Uterus (tissue), 7 donors: ENCODE data around the gene GNLY.

GRCh38 chr2:84990273-84991291, 19.6 kb downstream of the KCMF1 start:
- PRO-cap, 4 experiments = no peak in any of the 4 experiments
- RAMPAGE, long total RNA, 2 experiments = no peak in any of the 2 experiments
- RRBS = no CpG with 5 or more reads among the region's 3 CpGs

DNA sequence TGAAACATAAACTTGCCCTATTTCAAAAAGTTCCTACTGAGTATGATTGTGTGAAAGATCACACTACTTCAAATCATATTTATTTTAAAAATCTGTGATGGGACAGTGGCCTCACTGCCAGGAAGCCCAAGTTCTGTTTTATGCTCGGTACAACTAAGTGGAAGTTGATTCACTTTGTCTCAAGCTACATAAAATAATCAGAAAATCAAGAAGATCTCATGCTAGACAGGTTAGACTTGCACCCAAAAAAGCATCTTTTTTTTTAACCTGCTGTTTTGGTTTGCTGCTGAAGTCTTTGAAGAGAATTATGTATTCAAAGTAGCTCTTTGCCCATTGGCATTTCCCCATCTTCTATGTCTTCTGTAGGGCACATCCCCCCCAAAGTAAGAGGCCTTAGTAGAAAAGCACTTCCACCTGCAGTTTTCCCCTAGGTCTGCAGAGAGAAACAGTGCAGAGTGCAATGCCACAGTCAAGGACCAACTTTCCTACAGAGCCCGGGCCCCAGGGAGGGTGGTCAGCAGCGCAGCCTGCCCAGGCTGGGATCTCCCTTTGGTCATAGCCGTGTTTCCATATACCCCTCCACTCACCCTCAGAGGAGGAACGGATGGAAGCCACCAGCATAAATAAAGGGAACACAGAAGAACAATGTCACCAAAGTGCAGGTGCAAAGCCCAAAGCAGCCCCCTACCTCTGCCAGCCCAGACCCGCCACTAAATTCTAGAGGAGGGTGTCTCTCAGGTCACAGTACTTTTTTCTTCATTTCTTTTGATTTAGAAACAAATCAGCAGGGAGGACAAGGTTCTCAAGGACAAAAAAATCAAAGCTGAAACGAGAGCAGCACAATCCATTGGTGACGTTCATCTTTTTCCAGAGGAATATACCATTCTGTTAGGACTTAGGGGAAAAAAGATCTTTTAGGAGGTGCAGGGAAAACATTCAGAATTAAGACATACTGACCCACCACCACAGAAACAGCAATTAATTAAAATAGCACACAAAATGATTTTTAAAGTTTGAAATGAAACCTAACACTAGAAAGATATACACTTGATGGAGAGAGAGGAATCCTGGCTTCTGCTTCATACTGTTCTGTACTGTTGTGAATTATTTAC, 5.6 kb downstream of the TGOLN2 start:
- PRO-cap, 4 experiments = no peak in any of the 4 experiments
- RAMPAGE, long total RNA, 2 experiments = no peak in any of the 2 experiments
- RRBS = no CpG with 5 or more reads among the region's 8 CpGs

DNA sequence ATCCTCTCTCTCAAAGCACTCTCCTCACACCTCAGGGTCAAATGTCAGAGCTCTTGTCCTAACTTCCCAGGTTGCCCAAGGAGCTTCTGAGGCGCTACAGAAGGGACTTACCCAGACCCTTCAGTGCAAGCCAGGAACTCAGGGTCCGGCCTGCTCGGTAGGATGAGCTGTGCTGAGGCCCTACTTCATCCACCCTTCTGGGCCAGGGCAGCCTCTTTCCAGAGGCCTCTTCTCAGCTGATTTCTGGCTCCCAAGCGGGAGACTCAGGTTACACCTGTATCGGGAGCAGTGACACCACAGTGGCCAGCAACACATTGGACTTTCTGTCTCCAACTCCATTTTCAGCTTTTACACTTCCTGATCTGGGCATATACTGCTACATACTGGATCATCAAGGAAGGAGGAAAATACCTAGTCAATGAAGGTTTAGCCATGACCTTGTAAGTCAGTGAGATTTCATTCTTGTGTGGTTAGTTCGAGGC, 823 bp downstream of the SH2D6 start:
- PRO-cap, 4 experiments = no peak in any of the 4 experiments
- RAMPAGE, long total RNA, 2 experiments = no peak in any of the 2 experiments
- RRBS = no CpG with 5 or more reads among the region's 6 CpGs

DNA sequence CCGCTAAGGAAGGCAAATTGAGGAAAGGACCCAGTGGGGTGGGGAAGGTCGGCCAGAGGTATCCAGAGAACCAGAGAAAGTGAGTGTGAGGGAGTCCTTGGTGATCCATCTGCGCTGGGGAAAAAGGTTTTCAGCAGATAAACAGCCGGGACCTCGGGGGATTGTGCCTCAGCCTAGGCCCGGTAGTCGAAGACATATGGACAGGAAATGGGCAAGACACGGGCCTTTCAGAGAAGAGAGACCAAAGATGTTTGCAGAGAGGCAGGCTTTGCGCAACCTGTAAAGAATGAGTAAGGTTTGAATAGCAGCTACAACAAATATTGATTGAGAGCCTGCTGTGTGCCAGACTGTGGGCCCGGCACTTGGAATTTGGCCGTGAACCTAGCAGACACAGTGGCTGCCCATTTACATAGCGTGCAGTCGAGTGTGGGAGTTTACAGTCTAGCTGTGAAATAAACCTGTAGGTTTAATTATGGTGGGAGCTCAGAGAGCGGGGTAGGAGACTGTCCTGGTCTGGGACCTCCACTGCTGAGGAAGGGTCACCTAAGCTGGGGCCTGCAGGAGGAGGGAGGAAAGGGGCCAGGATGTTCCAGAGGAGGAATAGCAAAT, 2.8 kb downstream of the SH2D6 start:
- PRO-cap, 4 experiments = no peak in any of the 4 experiments
- RAMPAGE, long total RNA, 2 experiments = no peak in any of the 2 experiments
- RRBS = no CpG with 5 or more reads among the region's 14 CpGs

DNA sequence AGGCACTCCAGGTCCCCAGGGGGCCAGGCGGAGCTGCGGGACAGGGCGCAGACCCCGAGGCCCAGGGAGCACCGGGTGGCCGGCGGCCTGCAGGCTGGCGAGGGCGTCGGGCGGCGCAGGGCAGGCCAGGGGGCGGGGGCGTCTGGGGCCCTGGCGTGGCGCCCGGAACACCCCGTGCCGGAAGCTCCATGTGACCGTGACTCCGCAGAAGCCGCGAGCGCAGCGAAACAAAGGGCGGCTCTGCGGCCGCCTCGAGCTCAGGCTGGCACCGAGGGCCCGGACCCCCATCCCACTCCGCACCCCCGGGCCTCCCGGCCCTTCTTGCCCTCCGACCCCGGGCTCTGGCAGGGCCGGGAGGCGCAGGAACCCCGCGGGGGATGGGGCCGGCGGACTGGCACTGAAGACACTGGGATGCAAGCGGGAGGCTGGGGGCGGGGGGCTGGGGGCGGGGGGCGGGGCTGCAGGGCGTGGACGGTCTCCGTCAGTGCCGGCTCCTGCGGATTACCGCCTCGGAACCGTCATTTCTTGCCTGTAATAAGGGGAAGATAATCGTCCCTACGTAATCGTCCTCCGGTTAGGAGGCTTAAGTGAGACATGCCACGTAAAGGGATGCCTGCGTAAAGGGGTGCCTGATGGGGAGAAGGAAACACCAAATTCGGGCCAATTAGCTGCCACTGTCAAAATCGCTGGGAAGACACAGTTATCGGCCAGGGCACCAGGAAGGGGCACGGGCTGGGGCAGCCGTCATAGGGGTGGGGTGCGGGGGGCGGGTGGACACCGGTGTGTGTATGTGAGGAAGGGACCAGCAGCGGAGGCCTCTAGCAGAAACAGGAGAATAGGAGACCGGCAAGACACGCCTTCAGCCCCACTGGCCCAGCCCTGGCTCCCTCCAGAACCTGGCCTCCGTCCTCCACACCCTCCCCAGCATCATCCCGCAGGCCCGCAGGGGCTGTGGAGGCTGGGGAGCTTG, 19.3 kb downstream of the SH2D6 start:
- PRO-cap, 4 experiments = peak in 4 of 4 experiments; most common plus-strand start position 207 of the sequence (in 4); most common minus-strand start position 112 of the sequence (in 4)
- RAMPAGE, long total RNA, 2 experiments = no peak in any of the 2 experiments
- RRBS = 3% methylated on average over 35 of the region's 74 CpGs

DNA sequence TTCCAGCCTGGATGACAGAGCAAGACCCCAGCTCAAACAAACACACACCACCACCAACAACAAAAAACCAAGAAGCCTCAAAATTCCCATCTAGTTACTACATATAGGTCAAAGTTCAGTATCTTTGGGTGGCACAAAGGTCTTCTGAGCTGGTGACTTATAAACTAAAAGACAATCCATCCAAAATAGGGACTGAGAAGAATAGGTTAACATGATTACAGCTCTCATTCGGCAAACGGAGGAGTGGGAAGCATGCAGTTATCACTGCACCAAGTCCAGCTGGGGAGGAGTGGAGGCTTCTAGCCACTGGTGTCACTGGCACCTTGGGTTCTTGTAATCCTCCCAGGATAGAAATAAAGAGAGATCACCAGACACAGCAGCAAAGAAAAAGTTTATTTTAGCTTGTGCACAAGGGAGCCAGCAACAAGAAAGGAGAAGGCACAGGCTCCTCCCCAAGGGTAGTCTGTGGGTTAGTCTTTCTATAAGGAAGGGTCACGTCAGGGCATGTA, 57.5 kb downstream of the SH2D6 start:
- PRO-cap, 4 experiments = no peak in any of the 4 experiments
- RAMPAGE, long total RNA, 2 experiments = no peak in any of the 2 experiments
- RRBS = no CpG with 5 or more reads among the region's 3 CpGs

GRCh38 chr2:85482341-85482783, 56.6 kb upstream of the MAT2A start:
- PRO-cap, 4 experiments = no peak in any of the 4 experiments
- RAMPAGE, long total RNA, 2 experiments = no peak in any of the 2 experiments
- RRBS = no CpG with 5 or more reads among the region's 8 CpGs

DNA sequence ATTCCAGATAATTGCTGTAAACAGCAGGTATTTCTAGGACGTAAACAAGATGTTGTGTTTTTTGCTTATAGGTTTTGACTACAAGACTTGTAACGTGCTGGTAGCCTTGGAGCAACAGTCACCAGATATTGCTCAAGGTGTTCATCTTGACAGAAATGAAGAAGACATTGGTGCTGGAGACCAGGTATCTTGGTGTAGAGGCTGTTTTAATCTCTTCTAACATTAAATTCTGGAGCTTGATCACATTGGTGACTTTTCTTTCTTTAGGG, 2.5 kb downstream of the MAT2A start:
- PRO-cap, 4 experiments = no peak in any of the 4 experiments
- RAMPAGE, long total RNA, 2 experiments = no peak in any of the 2 experiments
- RRBS = no CpG with 5 or more reads among the region's 2 CpGs

DNA sequence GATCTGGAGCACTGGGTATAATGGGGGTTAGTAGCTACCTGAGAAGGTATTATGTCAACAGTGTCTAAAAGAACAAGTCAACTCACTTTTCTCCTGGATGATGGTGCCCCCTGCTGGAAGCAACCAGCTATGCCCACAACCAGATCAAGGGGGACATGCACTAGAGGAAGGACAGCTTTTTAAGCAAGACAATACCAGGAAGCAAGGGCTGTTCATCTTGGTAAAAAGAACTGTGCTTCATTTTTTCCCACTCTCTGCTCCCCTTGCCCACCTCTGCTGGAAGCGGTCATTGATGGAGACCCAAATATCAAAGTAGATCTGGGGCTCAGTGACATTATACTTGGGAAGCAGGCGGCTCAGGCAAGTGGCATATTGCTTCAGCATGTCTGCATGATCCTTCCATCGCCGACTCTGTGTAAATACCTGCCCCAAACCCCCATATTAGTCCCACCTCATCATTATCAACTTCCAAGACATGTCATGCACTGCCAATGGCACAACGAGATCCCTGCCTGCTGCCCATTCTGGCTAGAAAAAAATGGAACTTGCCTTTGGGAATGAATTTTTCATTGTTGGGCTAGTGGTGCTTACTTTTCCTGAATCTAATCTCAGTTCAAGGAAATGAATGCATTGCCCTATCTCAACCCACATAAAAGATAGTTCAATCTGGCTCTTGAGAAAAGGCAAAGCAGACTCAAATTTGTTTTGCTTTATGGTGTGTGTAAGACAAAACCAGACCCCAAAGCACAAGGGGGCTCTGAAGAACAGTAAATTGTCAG, 9.0 kb downstream of the GGCX start:
- PRO-cap, 4 experiments = no peak in any of the 4 experiments
- RAMPAGE, long total RNA, 2 experiments = no peak in any of the 2 experiments
- RRBS = no CpG with 5 or more reads among the region's 5 CpGs

DNA sequence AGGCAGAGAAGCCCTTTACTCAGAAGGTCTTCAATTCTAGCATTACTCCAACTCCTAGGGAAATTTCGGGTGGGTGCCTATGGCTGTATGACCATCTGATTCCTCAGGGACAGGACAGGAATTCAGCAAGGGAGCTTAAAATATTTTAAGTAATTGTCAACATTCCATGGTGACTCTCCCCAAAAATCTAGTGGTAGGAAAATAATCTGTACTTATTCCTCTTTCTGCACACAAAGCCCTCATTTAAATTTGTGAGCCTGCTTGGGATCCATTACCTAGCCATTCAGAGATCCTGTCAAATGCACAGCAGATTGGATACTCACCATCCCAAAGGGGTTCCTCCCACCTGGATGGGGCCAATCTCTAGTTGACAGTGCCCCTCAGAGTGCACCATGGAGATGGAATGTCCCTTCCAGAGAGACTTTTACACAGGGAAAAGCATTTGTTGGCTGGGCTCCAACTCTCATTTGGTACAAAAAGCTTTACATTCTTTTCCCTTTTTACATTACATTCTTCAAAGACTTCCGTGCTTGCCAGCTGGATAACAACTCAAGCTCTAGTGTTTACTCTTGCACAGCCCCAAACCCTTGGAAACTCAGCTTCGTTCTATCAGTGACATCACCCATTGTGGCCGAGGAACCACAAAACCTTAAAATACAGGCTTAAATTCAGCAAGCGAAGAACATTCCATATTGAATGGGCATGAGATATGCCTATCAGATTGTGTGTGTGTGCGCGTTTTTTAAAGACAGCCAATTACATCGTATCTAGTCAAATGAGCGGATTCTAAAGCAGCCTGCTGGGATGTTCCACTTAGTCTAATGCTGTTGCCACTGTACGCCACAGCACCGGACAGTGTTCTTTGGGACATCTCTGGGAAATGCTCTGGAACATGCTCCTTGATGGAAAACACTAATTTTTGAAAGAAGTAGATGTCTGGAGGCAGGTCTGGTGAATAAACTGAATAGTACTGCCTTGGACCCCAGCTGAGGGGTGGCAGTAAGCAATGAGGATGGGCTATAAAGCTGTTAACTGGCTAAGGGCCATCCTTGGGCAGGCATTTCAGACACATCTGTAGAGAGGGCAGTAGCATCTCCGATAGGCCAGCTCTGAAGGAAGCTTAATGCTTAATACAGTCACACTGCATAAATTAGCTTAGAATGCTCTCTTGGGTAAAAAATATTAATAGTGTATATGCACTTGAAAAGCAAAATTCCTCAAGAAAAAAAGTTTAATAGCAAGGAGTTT, 3.4 kb upstream of the TMEM150A start:
- PRO-cap, 4 experiments = no peak in any of the 4 experiments
- RAMPAGE, long total RNA, 2 experiments = no peak in any of the 2 experiments
- RRBS = no CpG with 5 or more reads among the region's 12 CpGs

DNA sequence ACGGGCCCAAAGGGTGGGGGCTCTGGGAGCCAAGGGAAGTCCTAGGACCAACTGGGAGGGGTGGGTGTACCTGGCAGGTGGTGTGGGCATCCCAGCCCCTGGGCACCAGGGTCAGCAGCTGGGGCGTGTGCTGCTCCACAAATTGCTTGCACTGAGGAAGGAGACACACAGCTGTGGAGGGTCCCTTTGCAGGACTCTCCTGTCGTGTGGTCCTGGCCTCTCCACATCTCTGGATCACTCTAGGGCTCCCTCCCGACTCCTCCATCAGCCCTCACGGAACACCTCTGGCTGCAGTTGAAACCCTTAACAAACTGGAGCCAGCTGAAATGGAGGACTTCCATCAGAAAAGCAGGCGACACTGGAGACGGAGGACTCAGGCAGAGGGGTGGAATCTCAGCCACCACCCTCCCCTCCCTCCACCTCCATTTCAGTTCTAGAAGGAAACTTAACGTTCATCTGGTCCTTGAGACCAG, 6.0 kb downstream of the SFTPB start:
- PRO-cap, 4 experiments = no peak in any of the 4 experiments
- RAMPAGE, long total RNA, 2 experiments = no peak in any of the 2 experiments
- RRBS = no CpG with 5 or more reads among the region's 8 CpGs

GRCh38 chr2:85693947-85694684, at the start of gene GNLY:
TSS of gene GNLY (plus strand) at chr2:85694358.
- PRO-cap, 4 experiments = no peak in any of the 4 experiments
- RAMPAGE, long total RNA, 2 experiments = start-site peak on the plus strand in 1 of 2 experiments, at chr2:85694383-85694407 at its widest, 10 reads per replicate
- RRBS = no CpG with 5 or more reads among the region's 10 CpGs

- PRO-cap, 4 experiments = peak in 4 of 4 experiments; most common plus-strand start chr2:85737773 (in 2); most common minus-strand start chr2:85737617 (in 4)
- RAMPAGE, long total RNA, 2 experiments = no peak in any of the 2 experiments
- RRBS = no CpG with 5 or more reads among the region's 4 CpGs
Measured at GRCh38 chr2:85737368-85737878, 16.4 kb upstream of the ATOH8 start.

- PRO-cap, 4 experiments = peak in 3 of 4 experiments; most common plus-strand start chr2:85753162 (in 2); most common minus-strand start chr2:85753123 (in 1)
- RAMPAGE, long total RNA, 2 experiments = no peak in any of the 2 experiments
- RRBS = no CpG with 5 or more reads among the region's 11 CpGs
Measured at GRCh38 chr2:85753053-85753289, 820 bp upstream of the ATOH8 start.

DNA sequence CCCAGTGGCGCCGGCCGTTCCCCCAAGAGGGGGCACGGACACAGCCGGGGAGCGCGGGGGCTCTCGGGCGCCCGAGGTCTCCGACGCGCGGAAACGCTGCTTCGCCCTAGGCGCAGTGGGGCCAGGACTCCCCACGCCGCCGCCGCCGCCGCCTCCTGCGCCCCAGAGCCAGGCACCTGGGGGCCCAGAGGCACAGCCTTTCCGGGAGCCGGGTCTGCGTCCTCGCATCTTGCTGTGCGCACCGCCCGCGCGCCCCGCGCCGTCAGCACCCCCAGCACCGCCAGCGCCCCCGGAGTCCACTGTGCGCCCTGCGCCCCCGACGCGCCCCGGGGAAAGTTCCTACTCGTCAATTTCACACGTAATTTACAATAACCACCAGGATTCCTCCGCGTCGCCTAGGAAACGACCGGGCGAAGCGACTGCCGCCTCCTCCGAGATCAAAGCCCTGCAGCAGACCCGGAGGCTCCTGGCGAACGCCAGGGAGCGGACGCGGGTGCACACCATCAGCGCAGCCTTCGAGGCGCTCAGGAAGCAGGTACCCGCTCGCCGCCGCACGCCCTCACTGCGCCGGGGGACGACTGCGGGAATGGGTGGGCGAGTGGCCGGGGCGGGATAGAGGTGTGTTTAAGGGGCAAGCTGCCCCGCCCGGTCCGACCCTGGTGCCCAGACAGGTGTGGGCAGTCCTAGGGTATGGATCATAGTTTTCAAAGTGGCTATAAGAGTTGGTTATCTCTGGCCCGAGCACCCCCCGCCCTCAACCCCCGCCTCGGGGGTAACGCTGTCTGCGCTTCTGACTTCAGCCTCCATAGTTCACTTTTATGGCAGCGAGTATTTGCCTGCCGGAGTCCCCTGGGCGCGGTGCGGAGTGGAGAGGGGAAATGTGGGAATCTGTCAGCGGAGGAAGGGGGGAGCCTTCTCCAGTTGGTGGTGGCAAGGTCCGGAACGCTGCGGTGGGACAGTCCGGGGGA, 916 bp downstream of the ATOH8 start:
- PRO-cap, 4 experiments = peak in 2 of 4 experiments; most common plus-strand start position 440 of the sequence (in 1); most common minus-strand start position 215 of the sequence (in 1)
- RAMPAGE, long total RNA, 2 experiments = start-site peak on the plus strand in 1 of 2 experiments, centred at position 488 of the sequence, 19 reads per replicate
- RRBS = 2% methylated on average over 50 of the region's 96 CpGs

DNA sequence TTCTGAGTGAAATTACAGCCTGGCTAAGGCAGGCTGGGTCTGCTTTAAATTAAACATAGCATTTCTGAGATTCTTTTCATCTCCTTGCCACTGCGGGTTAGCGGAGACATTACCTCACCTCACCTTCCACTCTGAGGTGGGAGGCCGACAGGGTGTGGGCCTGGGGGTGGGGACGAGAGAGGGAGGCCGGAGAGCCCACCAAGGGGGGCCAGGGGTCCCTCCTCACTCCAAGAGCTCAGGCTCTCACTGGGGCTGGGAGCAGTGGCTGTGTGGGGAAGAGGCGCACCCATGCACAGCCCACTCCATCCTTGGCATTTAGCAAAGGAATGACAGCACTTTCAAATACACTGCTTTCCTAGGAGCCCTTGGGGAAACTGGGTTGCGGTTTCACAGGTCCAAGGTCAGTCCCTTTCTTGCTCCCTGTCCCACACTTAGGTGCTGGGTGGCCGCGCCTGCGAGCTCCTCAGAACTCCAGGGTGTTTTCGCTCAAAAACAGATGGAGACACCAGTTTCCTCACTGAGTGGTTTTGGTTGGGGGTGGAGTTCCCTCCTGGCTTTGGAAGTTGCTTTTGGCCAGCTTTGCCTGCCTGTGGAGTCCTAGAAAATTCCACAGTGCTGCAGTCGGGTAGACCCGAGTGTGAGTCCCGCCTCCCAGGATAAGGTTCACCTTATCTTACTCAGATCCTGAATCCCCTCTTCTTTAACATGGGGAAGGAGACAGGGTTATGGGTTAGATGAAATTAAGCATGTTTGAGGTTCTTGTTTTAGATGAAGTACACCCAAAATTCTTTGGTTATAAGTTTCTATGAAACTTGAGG, 107.1 kb downstream of the POLR1A start:
- PRO-cap, 4 experiments = peak in 4 of 4 experiments; most common plus-strand start position 595 of the sequence (in 2); most common minus-strand start position 484 of the sequence (in 3)
- RAMPAGE, long total RNA, 2 experiments = no peak in any of the 2 experiments
- RRBS = no CpG with 5 or more reads among the region's 14 CpGs

DNA sequence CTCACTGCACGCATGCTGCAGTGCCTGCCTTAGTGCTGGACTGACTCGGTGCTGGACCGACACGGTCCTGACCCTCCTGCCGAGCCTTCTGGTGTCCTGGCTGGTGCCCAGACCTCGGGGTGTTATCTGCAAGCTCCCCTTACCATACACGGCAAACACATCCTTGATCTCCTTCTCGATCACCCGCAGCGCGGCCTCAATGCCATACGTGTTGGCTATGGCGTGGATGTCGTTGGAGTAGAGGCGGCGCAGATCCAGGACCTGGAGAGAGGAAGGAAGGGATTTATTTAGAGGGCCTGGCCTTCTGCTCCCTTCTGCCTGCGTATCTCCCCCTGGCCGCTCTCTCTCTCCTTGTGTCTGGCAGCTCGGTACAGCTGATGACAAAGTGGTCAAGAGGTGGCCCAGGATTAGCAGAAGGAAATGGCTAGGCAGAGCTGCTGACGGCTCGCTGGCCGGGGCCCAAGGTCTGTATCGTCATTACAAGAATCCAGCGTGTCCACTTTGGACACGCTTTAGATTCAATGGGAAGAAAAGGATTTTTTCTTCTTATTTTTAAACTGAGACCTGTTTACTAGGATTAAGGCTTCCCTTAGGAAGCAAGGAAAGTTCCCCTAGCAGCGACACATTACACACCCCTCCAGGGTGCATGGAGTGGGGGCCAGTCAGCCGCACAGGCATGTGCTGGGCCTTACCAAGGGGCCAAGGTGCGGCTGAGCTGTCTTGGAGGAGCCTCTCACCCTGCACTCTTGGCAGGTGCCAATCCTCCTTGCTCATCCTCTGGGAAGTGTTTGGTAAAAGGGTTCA, 77.0 kb downstream of the POLR1A start:
- PRO-cap, 4 experiments = peak in 1 of 4 experiments; most common minus-strand start position 359 of the sequence (in 1)
- RAMPAGE, long total RNA, 2 experiments = no peak in any of the 2 experiments
- RRBS = no CpG with 5 or more reads among the region's 28 CpGs

DNA sequence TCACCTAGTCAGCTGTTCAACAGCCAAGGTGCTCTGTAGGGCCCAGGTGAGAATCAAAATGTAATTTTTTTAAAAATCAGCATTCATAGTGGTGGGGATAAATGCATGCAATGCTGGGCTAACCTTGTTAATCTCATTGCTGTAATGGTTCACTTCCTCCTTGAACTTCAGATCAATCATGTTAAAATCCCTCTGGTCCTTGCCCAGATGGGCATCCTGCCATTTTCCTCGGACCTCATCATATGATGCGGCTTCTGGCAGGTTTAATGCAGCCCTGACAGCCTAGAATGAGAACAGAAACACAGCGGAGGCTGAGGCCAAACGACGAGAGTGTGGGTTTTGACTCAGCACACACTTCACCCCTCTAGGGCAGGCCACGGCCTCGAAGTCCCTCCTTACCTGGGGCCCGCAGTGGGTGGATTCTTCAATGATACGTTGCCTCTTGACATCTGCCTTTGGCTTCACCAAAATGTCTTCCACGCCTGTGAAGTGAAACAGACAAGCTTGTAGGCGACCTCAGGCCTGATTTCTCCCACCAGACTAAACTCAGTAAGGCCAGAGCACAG, 56.8 kb downstream of the POLR1A start:
- PRO-cap, 4 experiments = peak in 3 of 4 experiments; most common plus-strand start position 320 of the sequence (in 3); most common minus-strand start position 146 of the sequence (in 1)
- RAMPAGE, long total RNA, 2 experiments = no peak in any of the 2 experiments
- RRBS = no CpG with 5 or more reads among the region's 11 CpGs

- PRO-cap, 4 experiments = no peak in any of the 4 experiments
- RAMPAGE, long total RNA, 2 experiments = no peak in any of the 2 experiments
- RRBS = no CpG with 5 or more reads among the region's 4 CpGs
Measured at GRCh38 chr2:86201945-86202451, 2.7 kb downstream of the MRPL35 start.

DNA sequence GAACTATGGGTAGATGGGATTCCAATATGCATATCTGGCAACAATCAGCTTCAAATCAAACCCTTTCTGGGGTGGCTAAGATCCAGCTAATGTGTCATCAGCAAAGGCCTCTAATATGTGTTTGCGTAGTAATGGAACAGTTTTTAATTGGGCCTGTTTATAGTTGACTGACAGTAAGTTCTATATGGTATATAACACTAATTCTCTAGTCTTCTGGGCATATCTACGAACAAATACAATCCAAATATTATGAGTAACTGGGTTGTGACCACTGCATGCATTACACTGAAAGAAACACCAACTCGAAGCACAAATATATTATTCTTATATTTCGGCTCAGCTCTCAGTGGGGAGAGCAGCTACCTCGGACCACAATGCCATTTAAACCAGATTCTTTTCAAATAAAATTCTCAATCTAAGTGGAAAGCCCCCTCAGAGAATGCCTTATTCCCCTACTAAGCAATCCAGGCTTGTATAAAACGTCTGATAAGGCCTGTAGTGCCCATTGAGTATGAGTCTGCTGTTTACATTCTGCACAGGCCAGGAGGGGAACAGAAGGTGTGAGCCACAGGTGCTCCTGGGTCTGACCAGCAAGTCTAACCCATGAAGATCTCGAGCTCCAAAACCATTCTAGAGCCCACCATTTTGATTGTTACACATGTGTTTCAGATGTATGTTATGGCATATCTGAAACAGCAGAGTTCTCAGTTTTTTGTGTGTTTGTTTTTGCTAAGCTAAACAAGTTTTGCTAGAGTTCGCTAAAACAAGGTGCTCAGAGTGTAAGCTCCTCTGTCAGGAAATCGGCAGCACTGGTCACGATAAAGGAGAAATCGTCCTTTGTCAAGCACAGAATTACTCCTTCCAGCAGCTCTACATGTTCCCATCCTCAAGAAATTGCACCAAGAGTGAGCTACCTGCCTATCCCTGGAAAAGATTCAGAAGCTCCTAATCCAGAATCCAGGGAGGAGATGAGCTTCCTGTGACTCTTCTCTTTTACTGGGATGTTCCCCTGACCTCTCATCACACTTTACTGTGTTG, 16.4 kb downstream of the MRPL35 start:
- PRO-cap, 4 experiments = no peak in any of the 4 experiments
- RAMPAGE, long total RNA, 2 experiments = start-site peak on the minus strand in 1 of 2 experiments, centred at position 296 of the sequence, 19 reads per replicate
- RRBS = no CpG with 5 or more reads among the region's 11 CpGs